ENCODE measurements around the genes RGPD5, NPHP1 and BCL2L11.

DNA sequence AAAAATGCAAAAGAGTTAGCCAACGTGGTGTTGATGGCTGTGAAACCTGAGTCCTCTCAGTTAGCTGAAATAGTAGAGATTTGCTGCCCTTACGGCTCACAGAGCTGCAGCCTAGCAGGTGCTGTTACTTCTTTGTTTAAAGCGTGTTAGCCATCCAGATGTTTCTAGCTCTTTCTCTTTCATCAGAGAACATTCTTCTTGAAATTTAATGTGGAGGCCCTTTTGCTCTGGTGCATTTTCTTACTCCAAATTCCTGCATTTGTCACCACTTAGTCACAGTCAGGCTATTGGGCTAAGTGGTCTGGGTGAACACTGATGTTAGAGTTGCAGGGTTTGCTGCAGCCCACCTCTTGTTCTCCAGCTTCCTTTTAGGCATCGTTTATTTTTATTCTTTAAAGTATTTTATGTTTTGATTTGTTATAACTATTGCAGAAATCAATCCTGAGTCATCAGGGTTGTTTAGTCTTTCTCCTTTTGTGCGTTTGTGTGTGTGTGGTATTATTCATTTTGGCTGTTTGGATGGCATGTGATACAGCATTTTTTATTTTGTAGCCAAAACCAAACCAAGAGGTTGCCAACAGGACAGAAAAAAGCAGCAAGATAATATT, 41.2 kb downstream of the LIMS1 start:
- PRO-cap: no peak

- PRO-cap: no peak
Observed at GRCh38 chr2:108601156-108601675, 66.9 kb downstream of the LIMS1 start.

DNA sequence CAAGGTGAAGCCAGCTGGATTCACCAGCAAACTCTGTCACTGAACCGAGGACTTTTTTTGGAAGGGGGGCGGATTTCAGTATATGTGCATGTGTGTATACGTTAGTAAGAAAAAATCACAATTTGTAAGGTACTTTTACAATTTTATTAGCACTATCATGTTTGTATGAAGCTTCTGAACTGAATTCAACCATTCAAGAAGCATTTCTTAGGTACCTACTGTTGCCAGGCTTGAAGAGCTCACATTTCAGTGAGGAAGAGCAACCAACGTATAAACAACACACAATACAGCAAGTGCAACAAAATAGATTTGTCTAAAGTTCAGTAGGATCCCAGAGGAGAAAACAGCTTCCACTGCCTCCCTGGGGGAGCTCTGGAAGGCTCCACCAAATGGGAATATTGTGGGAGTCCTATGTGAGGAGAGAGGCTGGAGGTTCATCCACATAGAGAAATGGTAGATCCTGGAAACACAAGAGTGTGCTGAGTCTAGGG, 72.2 kb downstream of the LIMS1 start:
- PRO-cap: no peak

GRCh38 chr2:108612104-108613109, 78.1 kb downstream of the LIMS1 start:
- PRO-cap: no peak

GRCh38 chr2:108654001-108654399, 65.3 kb upstream of the RANBP2 start:
- PRO-cap: no peak

DNA sequence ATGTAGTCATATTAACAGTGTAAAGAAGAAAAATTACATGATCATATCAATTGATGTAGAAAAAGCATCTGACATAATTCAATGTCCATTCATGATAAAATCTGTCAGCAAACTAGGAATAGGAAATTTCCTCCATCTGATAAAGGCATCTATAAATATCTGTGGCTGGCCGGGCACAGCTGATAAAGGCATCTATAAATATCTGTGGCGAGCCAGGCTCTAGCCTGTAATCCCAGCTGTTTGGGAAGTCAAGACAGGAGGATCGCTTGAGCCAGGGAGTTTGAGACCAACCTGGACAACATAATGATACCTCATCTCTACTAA, 18.1 kb upstream of the RANBP2 start:
- PRO-cap: no peak

- PRO-cap: no peak
Observed at GRCh38 chr2:108767457-108767906, 19.1 kb upstream of the CCDC138 start.

DNA sequence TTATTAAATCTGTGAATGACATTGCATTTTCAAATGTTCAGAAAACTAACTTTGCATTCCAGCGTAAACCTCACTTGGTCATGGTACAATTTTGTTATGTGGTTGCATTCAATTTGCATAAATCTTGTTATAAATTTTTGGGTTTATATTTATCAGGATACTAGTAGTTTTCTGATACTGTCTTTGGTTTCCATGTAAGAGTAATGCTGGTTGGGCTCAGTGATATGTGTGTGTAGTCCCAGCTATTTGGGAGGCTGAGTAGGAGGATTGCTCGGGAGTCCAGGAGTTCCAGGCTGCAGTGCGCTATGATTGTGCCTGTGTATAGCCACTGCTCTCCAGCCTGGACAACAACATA, 12.5 kb upstream of the CCDC138 start:
- PRO-cap: no peak

DNA sequence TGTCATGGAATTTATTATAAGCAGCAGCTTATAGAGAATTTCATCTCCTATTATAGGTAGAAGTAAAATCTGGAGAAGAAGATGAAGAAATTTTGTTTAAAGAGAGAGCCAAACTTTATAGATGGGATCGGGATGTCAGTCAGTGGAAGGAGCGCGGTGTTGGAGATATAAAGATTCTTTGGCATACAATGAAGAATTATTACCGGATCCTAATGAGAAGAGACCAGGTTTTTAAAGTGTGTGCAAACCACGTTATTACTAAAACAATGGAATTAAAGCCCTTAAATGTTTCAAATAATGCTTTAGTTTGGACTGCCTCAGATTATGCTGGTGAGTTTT, 4.5 kb upstream of the CCDC138 start:
- PRO-cap: no peak

DNA sequence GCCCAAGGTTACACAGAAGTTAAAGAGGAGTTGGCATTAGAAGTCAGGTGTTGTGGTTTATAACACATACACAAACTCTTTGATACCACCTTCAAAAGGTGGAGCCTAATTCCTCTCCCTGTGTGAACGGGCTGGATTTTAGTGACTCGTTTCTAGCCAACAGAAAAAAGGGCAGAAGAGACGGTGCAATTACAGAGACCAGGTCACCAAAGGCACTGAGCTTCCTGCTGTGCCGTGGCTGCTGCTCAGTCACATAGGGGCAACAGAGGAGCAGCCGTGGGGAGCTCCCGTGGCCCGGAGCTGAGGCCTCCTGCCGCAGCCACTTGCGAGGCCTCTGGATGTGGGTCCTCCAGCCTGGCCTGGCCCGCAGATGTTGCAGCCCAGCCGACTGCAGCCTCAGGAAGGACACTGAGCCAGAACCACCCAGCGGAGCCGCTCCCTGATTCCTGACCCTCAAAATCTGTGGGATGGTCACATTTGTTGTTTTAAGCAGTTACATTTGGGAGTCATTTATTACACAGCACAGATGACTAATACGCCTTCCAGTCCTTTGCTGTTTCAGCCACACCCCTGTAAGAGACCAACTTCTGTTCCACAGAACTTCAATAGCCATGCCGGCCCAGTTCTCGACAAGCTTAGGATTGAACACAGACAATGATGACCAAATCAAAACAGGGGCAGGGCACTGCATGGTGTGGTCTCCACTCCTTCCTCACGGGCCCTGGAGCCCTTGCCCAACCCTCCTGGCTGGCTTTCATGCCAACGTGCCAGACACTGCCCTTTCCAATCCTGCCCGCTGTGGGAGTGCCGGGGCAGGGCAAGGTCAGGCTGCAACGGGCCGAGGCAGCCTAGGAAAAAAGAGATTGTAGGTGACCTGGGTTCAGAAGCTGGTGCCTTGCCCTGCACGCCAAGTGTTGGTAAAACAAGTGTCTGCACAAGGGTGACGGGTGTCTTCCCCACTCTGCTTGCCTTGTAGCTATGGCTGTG, 17.0 kb downstream of the EDAR start:
- PRO-cap: no peak

DNA sequence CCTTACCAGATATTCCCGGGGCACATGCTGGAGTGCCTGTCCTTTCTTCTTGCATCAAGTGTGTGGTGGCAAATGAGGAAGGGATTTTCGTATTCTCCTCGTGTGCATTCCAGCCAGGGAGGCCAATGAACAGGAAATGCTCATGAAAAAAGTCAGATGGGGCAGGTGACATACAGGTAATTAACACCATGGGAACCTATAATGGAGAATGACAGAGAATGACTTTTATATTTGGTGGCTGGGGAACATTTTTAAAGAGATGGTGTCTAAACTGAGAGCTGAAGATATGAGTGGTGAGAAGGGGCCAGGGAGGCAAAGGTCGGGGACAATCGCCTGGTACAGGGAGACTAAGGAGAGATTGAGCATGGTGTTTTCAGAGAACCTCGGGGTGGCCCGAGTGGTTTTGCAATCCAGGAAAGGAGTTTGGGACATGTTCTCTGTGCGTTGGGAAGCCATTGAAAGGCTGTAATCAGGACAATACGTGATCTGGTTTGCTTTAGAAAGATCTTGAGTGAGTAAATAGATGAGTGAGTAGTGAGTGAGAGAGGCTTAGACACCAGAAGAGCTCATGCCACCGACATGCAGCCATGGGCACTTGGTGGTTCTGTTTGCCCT, 114.5 kb downstream of the SH3RF3 start:
- PRO-cap: no peak

DNA sequence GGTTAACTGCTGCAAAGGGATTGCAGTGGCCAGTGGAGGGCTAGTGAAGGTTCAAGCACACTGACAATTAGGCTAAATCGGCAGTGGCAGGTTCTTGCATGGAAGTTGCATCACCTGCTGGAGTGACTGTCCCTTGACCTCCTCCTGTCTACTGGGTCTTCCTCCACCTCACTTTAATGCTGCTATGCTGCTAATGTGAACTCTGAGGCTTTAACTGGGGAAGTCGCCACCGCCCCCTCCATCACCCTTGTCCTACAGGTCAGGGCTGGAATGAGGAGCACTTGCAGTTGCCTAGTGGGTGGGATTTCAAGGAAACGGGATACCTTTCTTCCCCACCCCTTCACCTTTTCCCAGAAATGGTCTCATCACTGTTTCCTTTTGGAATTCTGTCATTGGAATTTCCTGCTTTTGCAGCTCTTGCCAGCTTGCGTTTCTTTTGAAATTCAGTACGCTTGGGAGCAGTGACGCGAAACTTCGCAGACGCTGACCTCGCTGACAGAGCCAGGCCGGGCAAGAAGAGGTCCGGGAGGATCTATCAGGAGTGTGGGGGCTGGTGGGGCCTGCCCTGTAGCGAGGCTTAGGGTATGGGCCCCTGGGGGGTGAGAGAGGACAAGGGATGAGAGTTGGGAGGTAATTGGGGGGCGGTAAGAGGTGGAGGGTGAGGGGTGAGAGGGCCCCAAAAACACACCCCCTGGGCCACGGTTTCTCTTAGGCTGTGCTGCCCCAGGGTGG, 150.4 kb downstream of the SH3RF3 start:
- PRO-cap: no peak

GRCh38 chr2:109554596-109555832, 58.8 kb downstream of the SEPTIN10 start:
- PRO-cap: no peak

GRCh38 chr2:109555833-109556359, 57.9 kb downstream of the SEPTIN10 start:
- PRO-cap: no peak

GRCh38 chr2:109560263-109561402, 53.1 kb downstream of the SEPTIN10 start:
- PRO-cap: no peak

DNA sequence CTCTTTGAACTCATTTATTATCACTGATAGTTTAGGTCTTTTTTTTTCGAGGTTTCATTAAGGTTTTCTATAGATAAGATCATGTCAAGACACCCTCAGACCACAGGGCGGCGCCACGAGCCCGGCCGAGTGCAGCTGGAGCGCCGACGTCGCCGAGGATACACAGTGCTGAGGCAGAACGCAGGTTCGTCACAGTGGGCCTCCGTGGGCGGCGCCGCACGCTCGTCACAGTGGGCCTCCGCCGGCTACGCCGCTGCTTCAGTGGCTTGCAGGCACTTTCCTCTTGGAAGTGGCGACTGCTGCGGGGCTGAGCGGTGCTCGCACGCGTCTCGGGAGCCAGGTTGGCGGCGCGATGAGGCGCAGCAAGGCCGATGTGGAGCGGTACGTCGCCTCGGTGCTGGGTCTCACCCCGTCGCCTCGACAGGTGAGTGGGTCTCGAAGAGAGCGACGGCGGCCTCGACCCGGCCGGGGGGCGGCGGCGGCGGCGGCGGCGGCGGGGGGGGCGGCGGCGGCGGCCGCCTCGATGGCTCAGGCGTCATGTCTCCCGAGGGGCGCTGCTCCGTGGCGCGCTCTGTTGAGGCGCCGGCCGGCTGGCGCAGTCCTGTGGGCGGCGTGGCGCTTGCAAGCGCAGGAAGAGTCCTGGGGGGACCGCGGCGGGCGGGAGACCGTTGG, at the start of gene RGPD5:
Gene RGPD5 (plus strand): TSS at position 192 of the 672 bp plus-strand sequence.
- PRO-cap: no peak

GRCh38 chr2:110204823-110205300, at the start of gene NPHP1:
TSS of gene NPHP1 (minus strand) at chr2:110205013.
- PRO-cap: bidirectional peak, plus-strand start at chr2:110205097, minus-strand start at chr2:110204882

- PRO-cap: bidirectional peak, plus-strand start at chr2:111120914, minus-strand start at chr2:111120698; bidirectional peak, plus-strand start at chr2:111121536, minus-strand start at chr2:111121349
Observed at GRCh38 chr2:111120866-111121835, at the start of gene BCL2L11. TSS of gene BCL2L11 (plus strand) at chr2:111120914.

DNA sequence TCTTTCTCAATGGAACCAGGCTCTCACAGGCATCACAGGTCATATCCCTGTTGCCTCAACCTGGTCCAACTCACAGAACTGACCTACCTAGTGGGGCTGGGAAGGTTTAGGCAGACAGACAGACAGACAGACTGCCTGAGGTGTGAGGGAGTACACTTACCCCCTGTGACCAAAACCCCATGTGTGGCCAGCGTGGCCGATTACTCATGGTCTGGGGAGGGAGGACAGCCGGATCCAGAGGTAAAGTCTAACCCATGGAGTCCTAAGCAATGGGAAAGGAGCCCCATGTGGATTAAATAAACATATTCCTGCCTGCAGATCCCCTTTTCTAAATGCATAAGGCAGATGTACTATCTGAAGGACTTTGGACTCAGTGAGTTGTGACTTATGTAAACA, 58.2 kb downstream of the BCL2L11 start:
- PRO-cap: no peak

DNA sequence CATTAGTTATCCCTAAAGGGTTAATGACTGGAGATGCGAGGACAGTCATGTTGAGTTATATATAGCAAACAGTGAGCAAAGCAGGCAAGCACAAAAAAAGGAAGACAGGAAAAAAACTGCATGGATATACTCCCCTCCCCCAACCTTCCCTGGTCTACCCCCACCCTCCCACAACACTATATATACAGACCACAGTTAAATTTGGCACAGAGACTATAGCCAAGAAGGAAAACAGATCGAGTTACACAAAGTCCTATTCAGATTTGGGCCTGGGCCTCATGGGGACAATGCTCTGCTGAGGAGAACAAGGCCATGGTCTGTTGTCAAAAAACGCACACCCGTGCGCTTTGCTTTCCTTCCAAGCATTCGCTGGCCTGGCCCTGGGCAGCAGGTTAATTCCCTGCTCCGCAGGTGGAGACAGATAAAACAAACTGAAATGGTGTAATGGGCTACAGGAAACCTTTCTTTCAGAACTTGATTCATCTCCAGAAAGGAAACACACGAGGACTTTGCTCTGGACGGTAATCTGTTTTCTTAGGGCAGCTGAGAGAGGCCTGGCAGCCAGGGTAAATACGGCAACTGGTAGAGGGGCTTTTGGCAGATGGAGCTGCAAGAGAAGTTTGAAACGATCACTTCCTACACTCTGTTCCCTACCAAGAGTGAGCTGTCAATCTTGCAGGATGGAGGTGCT, 256.3 kb downstream of the BCL2L11 start:
- PRO-cap: no peak